Metastatic Breast Carcinoma in the Brain (tissue), 10 donors: ENCODE measurements around the genes SYT12 and CABP4.

- PRO-cap, 10 experiments: peak in 9 of 10 experiments; most common plus-strand start chr11:67023380 (in 5); most common minus-strand start chr11:67023615 (in 8)
Observed at GRCh38 chr11:67022918-67023886, at the start of gene SYT12. Gene SYT12, plus strand, starts transcription at chr11:67023134.

DNA sequence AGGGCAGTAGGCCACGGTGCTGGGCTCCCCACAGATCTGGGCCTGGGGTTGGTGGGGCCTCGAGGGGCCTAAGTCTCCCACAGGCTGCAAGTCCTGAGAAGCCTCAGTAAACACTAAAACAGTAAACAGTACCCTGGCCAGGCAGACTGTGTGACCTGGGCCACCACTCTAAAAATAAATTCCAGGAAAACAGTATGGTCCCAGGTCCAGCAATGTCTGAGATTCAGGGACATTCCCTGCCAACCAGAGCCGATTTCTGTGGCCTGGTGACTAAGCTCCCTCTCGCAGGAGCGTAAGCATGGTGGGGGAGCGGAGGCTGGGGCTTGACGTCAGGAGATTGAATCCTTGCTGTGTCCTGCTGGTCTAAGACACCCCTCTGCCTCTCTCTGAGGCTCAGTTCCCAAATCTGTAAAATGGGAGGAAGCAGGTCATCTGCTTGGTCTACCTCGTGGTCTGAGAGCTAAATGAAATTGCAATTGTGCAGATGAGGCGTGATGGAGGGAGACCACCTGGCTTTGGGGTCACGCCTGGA, 2.1 kb upstream of the RHOD start:
- PRO-cap, 10 experiments: peak in 3 of 10 experiments; most common plus-strand start position 229 of the sequence (in 1); most common minus-strand start position 218 of the sequence (in 2)

DNA sequence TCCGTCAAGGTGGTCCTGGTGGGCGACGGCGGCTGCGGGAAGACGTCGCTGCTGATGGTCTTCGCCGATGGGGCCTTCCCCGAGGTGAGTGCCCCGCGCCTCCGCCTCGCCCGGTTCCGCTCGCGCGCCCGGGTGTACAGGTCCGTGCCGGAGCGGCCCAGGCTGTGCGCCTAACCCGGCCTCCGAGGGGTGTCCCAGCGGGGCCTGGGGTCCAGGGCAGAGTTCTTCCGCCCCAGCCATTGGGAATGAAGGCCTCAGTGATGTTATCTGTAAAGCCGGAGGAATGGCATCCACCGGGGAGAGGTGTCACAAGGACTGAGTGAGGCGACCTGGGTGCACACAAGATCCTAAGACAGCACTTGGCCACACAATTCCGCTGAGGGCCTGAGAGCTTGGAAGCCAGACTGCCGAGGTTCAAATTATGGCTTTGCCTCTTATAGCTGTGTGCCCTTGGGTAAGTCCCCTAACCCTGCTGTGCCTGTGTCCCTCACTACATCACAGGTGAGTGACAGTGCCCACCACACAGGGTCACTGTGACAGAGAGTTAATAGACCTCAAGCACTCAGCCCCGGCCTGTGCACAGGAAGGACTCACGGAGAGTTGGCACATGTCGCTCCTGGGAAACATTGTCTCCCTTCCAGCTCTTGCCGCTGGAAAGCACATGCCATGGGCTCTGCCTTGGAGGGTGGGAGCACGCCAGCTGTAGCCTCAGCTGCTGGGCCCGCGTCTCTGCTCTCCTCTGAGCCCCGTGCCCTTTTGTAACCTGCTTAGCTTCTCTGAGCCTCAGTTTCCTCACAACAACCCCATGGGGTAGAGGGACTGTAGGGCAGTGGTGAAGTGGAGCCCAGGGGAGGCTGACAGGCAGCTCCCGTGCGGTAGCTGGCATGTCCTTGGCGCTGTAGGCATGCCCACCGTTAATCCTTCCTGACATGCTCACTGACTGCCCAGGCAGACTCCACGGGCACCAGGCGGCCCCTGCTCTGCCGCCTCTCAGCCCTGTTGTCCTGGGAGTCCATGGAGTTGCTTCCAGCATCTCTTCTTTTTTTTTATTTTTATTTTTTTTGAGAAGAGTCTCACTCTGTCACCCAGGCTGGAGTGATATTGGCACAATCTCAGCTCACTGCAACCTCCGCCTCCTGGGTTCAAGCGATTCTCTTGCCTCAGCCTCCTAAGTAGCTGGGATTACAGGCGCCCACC, 702 bp downstream of the RHOD start:
- PRO-cap, 10 experiments: peak in 3 of 10 experiments; most common plus-strand start position 311 of the sequence (in 2); most common minus-strand start position 136 of the sequence (in 1)

DNA sequence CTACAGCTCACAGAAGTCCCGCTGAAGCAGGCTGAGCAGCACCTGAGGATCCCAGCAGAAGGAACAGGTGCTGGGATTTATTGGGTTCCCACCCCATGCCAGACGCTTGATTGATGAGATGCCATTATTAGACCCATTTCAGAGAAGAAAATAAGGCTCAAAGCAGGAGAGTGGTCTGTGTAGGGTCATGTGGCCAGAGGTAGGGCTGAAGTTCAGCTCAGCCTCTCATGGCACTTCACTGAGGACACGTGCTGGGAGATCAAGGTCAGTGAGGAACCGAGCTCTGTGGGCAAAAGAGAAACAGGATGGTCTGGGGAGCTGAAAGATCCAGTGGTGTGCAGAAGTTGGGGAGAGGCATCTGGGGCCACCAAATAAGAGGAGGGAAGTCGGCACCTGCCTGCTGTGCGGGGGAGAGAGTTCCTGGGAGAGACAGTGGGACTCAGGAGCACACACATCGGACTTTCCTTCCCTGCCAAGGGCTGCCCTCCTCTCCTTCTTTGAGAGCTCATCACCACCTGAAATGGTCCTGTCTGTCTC, 19.6 kb downstream of the RHOD start:
- PRO-cap, 10 experiments: peak in 1 of 10 experiments; most common plus-strand start position 296 of the sequence (in 1)

- PRO-cap, 10 experiments: peak in 6 of 10 experiments; most common plus-strand start chr11:67120266 (in 1); most common minus-strand start chr11:67120355 (in 5)
Observed at GRCh38 chr11:67120181-67120797, 1.2 kb downstream of the KDM2A start.

DNA sequence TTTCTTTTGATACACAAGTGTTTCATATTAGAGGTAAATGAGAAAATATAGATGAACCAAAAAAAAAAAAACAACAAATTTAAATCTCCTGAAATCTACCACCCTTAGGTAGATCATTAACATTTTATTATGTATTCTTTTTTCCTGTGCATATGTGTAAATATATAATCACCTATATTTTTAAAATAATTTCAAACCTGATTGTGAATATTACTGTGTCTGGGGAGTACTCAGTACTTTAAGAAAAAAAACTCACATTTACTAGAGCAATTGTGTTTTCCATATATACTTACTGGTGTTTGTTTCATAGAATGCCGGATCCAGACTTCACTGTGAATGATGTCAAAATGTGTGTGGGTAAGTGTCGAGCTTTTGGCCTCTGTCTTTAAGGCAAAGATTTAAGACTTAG, 62.5 kb downstream of the KDM2A start:
- PRO-cap, 10 experiments: no peak in any of the 10 experiments

DNA sequence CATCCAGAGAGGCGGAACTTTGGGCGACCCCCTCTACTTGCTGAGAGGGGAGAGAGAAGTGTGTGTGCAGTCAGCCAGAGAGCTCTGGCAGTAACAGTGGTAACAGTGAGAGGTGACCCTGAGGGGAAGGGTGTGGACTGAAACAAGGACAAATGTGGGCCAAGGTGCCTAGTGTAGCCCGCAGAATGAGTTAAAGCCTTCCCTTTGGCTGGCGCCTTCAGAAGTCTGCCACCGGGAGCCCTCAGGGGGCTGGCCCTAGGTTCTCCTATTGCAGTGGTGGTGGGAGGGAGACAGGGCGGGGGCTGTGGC, 26.7 kb upstream of the GRK2 start:
- PRO-cap, 10 experiments: peak in 10 of 10 experiments; most common minus-strand start position 192 of the sequence (in 7)

GRCh38 chr11:67239901-67240218, 26.4 kb upstream of the GRK2 start:
- PRO-cap, 10 experiments: peak in 10 of 10 experiments; most common plus-strand start chr11:67240014 (in 6); most common minus-strand start chr11:67240178 (in 1)

GRCh38 chr11:67271354-67272457, 5.4 kb downstream of the GRK2 start:
- PRO-cap, 10 experiments: no peak in any of the 10 experiments

GRCh38 chr11:67311443-67312406, 8.4 kb downstream of the SSH3 start:
- PRO-cap, 10 experiments: peak in 7 of 10 experiments; most common plus-strand start chr11:67312056 (in 6); most common minus-strand start chr11:67311919 (in 6)

DNA sequence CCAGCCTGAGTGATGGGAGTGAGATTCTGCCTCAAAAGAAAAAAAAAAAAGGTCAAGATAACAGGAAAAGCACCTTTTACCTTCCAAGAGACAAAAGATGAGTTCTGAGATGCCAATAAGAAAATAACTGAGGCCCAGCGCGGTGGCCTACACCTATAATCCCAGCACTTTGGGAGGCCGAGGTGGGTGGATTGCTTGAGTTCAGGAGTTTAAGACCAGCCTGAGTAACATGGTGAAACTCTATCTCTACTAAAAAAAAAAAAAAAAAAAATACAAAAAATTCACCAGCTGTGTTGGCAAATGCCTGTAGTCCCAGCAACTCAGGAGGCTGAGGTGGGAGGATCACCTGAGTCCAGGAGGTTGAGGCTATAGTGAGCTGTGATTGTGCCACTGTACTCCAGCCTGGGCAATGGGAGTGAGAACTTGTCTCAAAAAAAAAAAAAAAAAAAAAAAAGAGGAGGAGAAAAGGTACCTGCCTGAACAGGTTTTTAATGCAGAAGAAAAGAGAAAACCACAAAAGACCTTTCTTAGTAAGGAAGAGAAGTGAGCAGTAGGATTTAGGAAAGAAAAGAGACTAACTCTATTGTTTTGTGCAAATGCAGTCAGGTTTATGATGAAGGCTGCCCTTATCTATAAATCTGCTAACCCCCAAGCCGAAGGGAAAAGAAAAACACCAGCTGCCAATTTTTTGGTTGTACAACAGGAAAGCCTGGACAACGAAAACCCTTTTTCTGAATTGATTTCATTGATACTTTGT, 21.5 kb downstream of the POLD4 start:
- PRO-cap, 10 experiments: no peak in any of the 10 experiments

DNA sequence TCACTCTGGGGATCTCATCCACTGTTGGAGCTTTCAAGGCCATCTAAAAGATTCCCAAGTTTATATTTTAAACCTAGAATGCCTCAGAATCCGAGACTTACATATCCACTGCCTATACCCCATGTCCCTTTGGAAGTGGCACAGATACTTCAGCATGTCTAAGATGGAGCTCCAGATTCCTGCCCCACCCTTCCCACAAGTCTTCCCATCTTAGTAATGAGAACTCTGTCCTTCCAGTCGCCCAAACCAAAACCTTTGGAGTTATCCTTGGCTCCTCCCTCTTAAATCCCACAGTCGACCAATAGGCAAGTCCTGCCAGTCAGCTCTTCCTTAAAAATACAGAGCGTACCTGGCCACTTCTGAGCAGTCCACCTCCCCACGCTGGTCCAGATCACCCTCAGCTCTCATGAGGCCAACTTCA, 4.3 kb downstream of the POLD4 start:
- PRO-cap, 10 experiments: peak in 5 of 10 experiments; most common plus-strand start position 356 of the sequence (in 4); most common minus-strand start position 257 of the sequence (in 4)

- PRO-cap, 10 experiments: peak in 1 of 10 experiments; most common plus-strand start chr11:67376028 (in 1); most common minus-strand start chr11:67375733 (in 1)
Observed at GRCh38 chr11:67375508-67376252, 2.3 kb upstream of the CLCF1 start.

- PRO-cap, 10 experiments: peak in 1 of 10 experiments; most common plus-strand start chr11:67409427 (in 1); most common minus-strand start chr11:67409316 (in 1)
Observed at GRCh38 chr11:67408967-67409633, 5.2 kb downstream of the TBC1D10C start.

DNA sequence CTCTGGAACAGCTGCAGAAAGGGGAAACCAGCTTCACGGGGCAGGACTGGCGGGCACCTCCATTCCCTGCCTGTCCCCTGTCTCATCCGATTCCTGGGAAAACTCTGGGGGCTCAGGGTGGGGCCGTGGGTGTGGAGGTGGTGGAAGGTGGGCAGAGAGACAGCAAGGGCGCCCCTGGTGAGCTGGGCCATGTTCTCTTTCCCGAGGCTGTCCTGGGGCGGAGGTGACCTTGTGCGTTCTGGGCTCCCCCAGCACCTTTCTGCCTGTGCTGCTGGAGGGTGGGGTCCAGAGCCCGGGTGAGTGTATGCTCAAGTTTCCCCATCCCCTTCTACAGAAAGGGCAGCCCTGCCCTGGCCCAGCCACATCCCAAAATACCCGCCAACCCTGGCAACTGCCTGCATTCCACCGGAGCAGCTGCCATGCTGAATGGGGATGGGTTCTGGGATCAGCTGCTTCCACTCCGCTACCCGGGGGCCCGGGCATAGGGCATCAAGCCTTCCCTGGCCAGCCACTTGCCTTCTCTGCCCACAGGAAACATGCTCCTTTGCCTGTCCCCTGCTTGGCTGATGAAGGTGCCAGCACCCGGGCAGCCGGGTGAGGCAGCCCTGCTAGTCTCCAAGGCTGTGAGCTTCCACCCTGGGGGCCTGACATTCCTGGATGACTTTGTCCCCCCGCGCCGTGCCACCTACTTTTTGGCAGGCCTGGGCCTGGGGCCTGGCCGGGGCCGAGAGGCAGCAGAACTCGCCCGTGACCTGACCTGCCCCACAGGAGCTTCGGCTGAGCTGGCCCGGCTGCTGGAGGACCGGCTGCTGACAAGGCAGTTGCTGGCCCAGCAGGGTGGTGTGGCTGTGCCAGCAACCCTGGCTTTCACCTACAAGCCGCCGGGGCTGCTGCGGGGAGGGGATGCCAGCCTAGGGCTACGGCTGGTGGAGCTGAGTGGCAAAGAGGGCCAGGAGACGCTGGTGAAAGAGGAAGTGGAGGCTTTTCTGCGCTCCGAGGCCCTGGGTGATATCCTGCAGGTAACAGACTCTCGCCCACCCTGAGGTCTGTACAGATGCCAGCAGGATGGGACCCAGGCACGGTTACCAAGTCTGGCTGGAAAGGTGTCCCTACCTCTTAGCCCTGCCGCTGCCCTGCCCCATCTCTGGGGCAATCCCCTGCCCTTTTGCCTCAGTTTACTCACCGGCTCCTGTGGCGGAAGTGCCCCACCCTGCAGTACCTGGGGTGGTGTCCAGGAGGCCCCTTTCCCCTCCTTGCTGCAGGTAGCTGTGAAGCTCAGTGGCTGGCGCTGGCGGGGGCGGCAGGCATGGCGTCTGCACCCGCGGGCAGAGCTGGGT, 3.2 kb downstream of the CARNS1 start:
- PRO-cap, 10 experiments: no peak in any of the 10 experiments

- PRO-cap, 10 experiments: no peak in any of the 10 experiments
Observed at GRCh38 chr11:67439137-67440023, 1.9 kb upstream of the PTPRCAP start.

DNA sequence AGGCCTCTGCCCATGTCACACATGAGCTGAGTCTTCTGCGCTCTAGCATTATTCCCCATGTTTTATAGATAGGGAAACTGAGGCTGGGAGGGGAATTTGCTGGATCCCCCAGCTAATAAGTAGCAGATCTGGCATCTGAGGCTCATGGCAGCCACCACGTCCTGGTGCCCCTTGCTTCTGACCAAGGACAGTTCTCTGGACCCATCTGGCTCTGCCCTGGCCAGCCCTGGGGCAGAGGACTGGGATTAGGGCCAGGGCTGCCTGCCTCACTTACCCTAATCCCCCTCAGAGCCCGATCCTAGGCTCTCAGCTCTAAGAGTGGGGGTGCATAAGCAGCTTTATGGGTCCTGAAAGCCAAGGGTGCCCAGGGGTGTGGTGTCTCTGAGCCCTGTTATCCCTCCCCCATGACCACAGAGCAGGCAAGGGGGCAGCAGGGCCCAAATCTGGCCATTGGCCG, at the start of gene CABP4:
Gene CABP4 (plus strand): TSS at position 335 of the 457 bp plus-strand sequence.
- PRO-cap, 10 experiments: no peak in any of the 10 experiments

DNA sequence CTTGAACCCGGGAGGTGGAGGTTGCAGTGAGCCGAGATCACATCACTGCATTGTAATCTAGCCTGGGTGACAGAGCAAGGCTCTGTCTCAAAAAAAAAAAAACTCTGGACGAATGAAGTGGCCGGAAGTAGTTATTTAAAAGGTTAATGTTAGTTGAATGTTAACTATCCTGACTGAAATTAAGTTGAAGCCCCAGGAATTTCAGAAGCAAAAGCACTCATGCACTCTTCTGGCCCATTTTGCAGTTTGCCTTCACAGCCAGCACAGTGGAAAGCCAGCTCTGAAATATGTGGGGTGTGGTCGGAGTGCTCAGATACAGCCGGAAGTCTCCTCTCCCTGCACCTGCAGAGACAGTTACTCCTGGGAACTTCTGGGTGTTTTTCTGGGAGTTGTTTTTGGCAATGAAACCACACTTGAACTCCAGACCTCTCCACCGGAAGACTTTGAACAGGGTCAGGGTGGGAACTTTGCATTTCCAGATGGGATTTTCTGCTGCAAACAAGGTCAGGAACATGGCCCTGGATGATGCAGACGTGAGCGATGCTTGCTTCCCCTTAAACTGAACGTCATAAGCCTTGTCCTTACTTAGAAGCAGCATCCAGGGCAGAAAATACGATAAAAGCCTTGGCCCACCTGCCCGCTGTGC, 21.4 kb upstream of the CABP2 start:
- PRO-cap, 10 experiments: peak in 1 of 10 experiments; most common plus-strand start position 312 of the sequence (in 1); most common minus-strand start position 289 of the sequence (in 1)

- PRO-cap, 10 experiments: peak in 1 of 10 experiments; most common minus-strand start chr11:67619830 (in 1)
Observed at GRCh38 chr11:67619770-67620324, 9.9 kb downstream of the NUDT8 start.

- PRO-cap, 10 experiments: no peak in any of the 10 experiments
Observed at GRCh38 chr11:67627707-67628148, 2.0 kb downstream of the NUDT8 start.